ENCODE results near the genes CCNI and CNOT6L.

DNA sequence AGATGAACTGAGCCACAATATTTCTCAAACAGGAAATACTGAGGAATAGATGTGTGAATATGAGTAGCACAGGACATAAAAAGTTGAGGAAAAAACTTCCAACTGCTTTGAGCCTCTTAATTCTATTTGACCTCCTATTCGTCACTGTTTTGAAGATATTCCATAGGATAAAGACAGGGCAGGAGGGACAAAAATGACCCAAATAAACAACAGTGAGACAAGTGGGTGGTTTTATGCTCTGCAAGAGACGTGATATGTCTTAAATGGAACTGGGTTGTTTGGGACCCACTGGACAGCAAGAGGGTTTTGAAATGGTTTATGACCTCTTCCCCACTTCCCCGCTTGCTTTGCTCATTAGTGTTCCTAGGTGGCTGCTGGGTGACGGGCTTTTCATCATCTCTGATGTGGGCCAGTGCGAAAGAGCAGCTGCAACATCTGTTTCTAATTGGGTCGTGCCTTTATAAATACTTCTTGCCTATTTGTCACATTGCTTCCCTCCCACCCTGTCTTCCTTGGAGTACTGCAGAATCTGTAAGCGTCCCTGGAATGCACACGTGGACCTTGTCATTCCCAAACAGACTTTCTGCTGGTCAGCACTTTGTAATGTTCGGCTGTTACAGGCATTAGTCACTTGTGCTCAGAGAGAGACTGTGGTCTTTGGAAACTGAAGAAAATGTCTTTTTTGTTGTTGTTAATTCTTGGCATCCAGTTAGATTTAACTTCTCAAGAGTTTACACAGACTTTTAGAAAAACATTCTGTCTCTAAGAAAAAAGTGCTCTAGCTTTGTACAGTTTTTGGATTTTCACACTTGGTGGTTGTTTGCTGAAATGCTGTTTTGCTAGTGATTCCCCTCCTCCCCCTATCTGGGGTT lies 35.2 kb downstream of the SEPTIN11 start:
- PRO-cap = no peak

GRCh38 chr4:76989753-76990294 lies 40.3 kb downstream of the SEPTIN11 start:
- PRO-cap = no peak

DNA sequence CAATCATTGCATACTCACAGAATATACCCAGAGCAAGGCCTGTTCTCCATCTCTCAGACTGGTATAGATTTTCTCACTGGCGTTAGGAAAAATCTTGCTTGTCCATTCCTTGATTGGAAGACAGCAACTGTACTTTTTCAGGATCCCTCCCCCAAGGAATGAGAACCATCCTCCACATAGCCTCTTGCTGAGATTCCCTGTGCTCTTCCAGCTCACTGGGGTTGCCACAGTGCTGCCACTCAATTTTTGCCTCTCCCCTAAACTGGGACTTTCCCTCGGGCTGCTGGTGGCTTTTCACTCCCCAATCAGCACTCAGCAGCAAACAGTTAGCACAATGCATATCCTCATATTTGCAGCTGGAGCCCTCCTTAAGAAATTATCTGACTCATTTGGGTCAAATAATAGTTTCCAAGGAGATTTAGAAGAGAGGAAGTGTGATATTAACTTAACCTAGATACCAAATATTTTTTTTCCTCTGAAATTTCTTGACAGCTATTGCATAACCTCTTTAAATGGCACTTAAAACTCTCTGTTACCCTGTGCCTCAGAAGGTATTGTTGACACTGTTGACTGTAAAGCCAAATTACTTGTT lies 57.8 kb downstream of the SEPTIN11 start:
- PRO-cap = no peak

GRCh38 chr4:77034367-77035212 lies 41.2 kb downstream of the CCNI start:
- PRO-cap = no peak

GRCh38 chr4:77075869-77076554 lies at the start of gene CCNI:
Gene CCNI, minus strand, starts transcription at chr4:77075989.
- PRO-cap = bidirectional peak, plus-strand start at chr4:77076111, minus-strand start at chr4:77075983; bidirectional peak, plus-strand start at chr4:77076487, minus-strand start at chr4:77076303

GRCh38 chr4:77152461-77152845 lies 4.6 kb upstream of the CCNG2 start:
- PRO-cap = no peak

GRCh38 chr4:77180043-77180403 lies 23.0 kb downstream of the CCNG2 start:
- PRO-cap = no peak

DNA sequence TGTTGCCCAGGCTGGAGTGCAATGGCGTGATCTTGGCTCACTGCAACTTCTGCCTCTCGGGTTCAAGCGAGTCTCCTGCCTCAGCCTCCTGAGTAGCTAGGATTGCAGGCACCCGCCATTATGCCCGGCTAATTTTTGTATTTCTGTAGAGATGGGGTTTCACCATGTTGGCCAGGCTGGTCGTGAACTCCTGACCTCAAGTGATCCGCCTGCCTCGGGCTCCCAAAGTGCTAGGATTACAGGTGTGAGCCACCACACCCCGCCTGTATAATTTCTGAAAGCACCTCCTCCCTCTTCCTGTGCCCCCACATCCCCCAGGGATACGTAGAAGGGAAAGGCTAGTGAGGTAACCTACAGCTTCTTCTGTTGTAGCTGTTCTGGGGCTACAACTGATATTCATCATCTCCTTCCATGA lies 102.6 kb downstream of the CXCL13 start:
- PRO-cap = no peak

DNA sequence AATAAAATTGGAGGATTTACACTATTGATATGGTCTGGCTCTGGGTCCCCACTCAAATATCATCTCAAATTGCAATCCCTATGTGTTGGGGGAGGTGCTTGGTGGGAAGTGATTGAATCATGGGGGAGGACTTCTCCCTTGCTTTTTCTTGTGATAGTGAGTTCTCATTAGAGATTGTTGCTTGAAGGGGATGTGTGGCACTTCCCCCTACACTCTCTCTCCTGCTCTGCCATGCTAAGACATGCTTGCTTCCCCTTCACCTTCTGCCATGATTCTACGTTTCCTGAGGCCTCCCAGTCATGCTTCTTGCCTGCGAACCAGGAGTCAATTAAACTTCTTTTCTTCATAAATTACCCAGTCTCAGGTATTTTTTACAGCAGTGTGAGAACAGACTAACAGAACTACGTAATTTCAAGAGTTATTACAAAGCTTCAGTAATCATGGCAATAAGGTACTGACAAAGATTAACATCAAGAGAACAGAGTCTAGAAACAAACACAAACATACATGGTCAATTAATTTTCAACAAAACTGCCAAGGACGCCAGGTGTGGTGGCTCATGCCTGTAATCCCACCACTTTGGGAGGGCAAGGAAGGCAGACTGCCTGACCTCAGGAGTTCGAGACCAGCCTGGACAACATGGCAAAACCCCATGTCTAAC lies 22.8 kb downstream of the CNOT6L start:
- PRO-cap = no peak

DNA sequence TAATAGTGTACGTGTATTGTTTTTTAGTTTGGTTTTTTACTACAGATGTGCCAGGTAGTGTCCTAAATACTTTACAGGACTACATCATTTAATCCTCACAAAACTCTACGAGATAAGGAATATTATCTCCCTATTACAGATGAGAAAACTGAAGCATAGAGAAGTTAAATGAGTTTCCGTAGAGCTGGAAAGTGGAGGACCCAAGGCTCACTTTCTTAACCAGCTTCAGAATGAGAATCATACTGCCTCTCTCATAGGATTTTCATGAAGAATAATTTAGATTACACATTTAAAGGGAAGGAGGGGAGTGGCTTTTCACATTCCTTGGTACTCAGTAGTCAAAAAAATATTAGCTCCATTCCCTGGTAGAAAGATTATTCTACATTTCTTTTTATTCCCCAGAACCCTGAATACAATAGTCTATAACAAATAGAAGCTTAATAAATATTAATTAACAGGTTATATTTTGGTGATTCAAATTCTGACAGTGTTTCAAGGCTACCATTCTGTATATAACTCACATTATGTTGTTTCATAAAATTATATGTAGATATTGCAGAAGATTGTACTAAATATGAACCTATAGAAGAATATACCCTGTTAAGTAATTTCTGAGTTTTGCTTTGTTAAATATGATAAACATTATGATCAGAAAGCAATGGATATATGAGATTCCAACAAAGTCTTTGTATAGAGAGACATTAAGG lies 10.0 kb downstream of the CNOT6L start:
- PRO-cap = no peak

DNA sequence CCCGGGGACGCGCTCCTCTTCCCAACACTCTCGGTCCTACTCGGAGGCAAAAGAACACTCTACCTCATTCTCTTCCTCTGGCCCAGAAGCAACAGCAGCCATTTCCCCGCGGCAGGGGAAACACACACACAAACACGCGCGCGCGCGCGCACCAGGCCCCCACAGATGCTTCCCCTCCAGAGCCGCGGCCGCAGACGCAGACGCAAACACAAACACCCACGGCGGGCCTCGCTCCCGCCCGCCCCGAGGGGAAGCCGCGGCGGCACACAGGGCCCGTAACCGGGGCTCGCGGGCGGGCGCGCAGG lies at the start of gene CNOT6L:
CNOT6L (minus strand) TSS at position 128 of the 305 bp plus-strand sequence.
- PRO-cap = bidirectional peak, plus-strand start outside the sequence, minus-strand start at position 47 of the sequence

DNA sequence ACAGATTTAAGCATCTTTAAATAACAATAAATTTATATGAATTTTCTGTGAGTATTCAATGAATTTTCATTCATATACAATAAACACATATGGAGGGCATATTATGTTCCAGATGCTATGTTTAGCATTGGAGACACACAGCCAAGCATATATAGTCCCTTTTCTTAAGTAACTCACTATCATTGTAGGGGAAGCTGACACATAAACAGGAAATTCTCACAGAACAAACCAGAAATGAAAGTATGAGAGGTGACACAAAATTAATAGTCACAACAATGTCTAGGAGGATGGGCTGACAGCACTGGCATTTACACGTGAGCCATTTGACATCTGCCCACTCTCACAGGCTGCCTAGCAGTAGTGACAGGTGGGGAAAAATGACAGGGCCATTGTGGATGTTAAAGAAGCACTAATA lies 2.6 kb upstream of the CNOT6L start:
- PRO-cap = no peak

DNA sequence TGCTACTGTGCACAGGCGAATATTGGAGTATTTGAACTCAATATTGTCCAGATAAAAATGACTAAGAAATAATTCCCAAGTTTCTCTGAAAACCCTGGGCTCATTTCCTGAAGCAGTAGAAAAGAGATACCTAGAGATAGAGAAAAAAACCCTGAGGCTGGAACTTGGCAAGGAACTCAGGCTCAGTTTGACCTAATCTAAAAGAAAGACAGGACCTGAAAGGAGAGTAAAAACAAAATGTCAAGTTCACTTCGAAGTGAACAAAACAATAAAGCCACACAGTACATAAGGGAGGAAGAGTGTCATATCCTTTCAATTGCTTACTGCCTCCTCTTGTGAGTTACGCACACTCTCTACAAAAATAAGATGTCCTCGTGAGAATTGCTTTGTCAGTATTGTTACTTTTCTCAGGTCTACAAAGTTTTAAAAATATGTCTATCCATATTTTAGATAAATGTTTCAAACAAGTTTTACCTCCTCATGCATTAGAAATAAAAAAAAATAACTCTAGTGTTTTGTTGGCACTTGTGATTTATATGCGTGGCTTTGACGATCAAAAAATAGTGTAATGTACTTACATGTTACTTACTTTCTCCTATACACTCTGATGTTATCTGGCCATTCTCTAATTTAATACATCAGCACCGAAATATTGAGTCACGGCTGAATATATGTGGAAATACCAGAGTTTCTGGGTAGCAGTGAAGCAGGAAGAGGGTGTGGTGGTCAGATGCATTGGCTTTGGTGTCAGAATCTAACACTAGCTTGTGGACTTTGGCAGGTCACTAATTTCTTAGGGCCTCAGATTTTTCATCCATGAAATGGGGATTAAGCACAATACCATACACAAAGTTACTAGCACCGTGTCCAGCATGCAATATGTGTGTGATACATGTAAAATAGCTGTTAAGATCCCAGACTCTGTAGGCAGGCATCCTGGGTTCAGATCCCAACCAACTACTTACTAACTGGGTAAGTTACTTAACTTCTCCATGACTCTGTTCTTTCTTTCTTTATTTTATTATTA lies 8.1 kb upstream of the MRPL1 start:
- PRO-cap = no peak

DNA sequence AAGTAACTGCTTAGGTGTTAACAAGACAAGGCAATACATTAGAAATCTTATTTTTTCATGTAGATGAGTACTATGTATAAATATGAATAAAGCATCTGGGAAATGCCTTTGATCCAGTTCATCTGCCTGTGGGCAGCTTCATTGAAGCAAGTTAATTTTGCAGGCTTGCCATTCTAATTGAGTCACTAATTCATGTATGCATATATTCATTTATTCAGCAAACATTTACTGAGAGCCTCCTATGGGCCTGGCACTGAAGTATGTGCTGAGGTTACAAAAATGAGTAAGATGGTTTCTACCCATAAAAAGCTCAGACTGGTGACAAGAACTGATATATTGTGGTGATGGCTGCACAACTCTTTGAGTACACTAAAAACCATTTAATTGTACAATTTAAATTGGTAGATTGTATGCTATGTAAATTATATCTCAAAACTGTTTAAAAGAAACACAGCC lies 1.2 kb upstream of the MRPL1 start:
- PRO-cap = no peak

GRCh38 chr4:78055704-78056063 lies 1.4 kb upstream of the FRAS1 start:
- PRO-cap = no peak

- PRO-cap = no peak
Measured at GRCh38 chr4:78372672-78373140, 178.9 kb upstream of the ANXA3 start.

DNA sequence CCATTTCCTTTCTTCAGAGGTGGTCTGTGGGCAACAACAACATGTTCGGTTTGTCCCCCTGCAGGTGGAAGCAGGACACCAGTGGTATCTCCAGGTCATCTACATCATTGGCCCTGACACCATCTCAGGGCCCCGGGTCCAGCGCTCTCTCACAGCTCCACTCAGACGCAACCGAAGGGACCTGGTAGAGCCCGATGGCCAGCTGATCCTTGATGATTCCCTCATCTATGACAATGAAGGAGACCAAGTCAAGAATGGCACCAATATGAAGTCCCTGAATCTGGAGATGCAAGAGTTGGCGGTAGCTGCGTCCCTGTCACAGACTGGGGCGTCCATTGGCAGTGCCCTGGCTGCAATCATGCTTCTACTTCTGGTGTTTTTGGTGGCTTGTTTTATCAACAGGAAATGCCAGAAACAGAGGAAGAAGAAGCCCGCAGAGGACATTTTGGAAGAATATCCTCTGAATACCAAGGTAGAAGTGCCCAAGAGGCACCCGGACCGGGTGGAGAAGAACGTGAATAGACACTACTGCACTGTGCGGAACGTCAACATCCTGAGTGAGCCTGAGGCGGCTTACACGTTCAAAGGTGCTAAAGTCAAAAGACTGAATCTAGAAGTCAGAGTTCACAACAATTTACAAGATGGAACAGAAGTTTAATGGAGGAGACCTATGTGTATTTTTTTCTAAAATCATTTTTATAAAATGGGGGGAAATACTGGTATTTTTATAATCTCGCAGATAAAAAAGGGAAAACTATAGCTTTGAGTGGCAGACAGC lies 10.9 kb upstream of the ANXA3 start:
- PRO-cap = no peak

DNA sequence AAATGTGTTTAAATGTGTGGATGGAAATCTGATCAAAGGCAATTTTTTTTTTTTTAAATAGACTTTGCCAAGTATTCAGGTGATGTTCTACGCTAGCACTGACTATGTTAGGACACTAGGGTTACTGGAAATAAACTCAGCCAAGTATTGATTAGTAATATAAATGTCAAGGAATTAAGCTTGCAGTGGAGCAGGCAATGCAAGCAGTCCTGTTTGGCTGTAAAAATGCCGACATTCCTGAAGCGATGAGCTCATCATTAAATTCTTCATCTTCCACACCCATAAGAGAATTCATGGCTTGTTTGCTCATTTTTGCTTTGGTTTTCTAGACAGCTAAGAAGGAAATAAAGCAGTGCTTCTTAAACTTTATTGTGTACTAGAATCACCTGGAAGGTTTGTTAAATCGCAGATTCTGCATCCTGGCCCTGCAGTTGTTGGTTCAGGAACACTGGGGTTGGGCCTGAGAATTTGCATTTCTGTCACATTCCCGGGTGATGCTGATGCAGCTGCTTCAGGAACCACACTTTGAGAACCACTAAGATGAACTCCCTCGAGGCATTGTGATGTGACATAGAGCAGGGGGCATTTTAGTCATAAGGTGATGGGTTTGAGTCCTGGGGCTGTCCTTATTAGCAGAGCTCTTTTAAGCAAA lies 17.8 kb downstream of the ANXA3 start:
- PRO-cap = no peak

GRCh38 chr4:78657844-78658438 lies 106.4 kb downstream of the ANXA3 start:
- PRO-cap = no peak

GRCh38 chr4:78778243-78779183 lies 2.4 kb downstream of the BMP2K start:
- PRO-cap = no peak